ENCODE measurements around a stretch of chr5.

- PRO-cap: no peak
Measured at GRCh38 chr5:142792489-142793147, 22.4 kb downstream of the ARHGAP26 start.

DNA sequence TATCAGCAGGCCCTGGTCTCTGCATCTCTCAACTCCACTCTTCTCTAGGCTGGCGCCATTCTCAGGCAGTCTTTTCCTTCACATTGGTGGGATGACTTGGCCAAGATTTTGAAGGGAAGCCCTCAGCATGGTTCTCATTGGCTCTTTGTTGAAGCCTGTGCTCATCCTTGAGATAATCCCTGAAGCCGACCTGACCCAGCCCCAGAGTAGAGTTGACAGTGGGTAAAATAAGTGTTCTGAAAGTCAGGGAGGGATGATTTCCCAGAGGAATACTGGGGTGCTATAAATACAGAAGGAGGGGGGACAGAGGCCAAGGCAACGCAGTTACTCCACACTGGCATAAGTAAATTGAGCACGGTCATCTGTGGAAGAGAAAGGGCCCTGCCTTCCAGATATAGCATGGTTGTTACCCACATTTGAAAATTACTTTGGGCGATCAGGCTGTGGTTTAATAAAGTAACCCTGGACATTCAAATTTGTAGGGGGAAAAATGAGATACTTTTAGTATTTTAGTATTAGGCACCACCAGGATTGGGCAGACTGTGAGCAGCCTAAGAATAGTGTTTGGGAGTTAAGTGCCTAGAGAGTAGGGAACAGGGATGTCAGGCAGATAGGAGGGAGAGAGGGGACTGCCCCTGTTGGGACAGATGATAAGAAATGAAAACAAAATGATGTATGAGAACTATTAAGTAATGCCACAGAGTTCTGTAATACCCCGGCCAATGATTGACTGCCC lies 24.1 kb downstream of the ARHGAP26 start:
- PRO-cap: no peak

DNA sequence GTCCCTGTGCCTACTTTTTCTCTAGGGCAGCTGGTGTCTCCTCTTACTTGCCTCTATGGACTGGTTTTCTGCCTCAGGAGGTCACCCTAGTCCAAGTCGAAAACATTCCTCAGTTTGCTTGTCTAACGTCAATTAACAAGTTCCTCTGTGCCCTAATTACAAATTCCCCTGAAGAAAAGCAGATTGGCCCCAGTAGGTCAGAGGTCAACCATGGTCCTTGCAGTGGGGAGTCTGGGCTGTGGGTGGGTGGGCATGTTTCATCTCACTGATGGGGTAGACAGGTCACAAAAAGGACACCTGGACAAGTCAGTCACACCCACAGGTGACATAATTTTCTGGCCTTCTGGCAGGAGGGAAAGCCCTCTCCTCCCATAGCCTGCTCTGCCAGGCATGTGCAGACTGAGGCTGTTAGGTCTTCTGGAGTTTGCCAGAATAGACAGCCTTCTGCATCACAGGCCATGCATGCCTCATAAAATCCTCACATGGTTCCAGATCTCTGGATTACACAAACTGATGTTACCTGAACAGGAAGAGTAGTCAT lies 49.0 kb downstream of the ARHGAP26 start:
- PRO-cap: no peak

- PRO-cap: no peak
Measured at GRCh38 chr5:142869808-142870306, 99.7 kb downstream of the ARHGAP26 start.

DNA sequence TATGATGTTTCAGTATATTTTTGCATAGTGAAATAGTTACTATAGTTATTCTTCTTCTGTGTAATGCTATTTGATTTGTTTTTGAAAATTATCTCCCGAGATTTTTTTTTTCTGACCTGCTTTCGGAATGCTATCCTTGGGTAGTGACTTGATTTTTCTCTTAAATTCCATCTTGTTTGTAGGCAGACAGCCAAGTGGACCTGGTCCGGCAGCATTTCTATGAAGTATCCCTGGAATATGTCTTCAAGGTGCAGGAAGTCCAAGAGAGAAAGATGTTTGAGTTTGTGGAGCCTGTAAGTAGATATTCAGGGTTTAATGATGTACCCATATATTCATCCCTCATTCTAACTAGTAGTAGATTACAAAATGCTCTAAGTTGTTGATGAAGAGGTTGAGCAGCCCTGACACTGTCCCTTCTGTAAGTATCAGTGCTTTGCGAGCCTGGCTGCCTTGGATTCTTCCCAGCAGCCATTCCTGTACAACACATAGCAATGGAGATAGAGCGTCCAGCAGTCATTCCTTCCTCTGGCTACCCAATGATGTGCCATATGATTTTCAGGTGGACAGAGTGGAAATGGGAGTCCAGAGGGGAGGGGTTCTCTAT lies 124.0 kb downstream of the ARHGAP26 start:
- PRO-cap: no peak

- PRO-cap: no peak
Measured at GRCh38 chr5:142912372-142912916, 142.3 kb downstream of the ARHGAP26 start.

DNA sequence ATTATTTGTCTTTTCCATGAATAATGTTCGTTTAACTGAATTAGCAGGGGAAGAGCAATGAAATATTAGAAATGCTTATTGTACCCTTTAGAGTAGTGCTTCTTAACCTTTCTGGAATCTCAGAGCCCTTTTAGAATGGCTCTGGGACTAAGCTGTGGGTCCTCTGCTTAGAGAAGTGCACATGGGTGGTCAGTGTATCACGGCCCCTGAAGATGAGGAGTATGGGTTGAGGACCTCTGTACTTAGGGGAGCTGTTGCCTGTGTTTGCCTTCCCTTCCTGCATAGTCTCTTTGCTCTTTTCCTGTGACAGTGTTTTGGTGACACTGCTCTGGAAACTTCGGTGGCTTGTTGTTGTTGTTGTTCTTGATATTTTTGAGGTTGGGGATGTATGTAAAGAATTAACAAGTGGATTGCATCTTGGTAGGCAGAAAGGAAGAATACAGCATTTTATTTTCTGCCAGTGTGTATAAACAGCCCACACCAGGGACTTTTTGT lies 199.4 kb downstream of the ARHGAP26 start:
- PRO-cap: no peak

GRCh38 chr5:143222648-143223729 lies 180.5 kb downstream of the NR3C1 start:
- PRO-cap: no peak

- PRO-cap: no peak
Measured at GRCh38 chr5:143243800-143244915, 159.3 kb downstream of the NR3C1 start.

- PRO-cap: no peak
Measured at GRCh38 chr5:143371966-143372471, 31.5 kb downstream of the NR3C1 start.

- PRO-cap: no peak
Measured at GRCh38 chr5:143401874-143402456, 1.5 kb downstream of the NR3C1 start.

DNA sequence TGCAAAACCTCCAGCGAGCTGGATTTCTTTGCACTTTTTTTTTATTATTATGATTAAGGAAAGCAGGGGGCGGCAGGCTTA lies 997 bp upstream of the NR3C1 start:
- PRO-cap: bidirectional peak, plus-strand start at position 52 of the sequence, minus-strand start outside the sequence

DNA sequence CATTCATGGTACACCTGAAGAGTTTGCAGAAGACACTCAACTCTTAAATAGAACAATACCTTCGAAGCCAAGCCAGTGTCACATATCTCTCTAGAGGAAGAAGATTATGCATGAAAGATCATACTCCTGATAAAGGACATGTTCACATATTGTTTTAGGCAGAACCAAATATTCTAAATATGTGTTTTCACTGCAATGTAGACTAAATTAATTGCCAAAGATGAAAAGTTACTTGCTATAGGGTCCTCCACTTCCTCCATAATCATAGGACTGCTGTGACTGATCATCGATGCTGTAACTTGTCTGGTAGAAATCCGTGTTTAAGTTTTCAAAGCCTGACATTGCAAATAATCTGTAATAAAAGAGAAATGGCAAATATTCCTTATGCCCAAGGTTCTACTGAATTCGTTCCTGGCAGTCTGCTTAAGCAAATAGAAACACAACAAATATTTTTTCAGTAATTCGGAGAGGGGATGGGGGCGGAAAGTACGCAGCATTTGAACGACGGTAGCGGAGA lies 787 bp downstream of the YIPF5 start:
- PRO-cap: no peak

DNA sequence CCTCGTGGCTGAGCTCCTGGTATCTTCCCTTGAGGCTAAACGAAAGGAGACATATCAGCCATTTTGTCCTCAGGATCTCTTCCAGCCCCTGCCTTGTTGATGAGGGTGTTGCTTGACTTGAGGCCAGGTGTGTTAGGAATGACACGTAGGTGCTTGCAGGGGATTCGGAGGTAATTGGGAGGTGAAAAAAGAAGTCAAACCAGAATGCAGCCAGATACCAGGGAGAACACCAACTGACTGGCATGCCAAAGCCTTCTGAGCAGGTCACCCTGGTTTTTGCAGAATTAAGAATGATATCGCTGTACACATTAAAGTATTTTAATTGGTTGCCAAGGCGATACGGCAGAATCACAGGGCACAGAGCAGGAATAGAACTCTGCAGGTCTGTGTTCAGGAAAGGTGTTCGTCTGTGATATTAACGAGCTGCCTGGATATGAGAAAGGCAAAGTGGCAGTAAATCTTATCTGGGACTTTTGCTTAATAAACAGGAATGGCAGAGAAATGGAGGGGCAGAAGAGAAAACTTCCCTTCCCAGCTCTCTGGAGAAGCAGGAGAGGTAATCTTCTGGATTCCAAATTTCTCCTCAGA lies 12.7 kb downstream of the SH3RF2 start:
- PRO-cap: no peak

DNA sequence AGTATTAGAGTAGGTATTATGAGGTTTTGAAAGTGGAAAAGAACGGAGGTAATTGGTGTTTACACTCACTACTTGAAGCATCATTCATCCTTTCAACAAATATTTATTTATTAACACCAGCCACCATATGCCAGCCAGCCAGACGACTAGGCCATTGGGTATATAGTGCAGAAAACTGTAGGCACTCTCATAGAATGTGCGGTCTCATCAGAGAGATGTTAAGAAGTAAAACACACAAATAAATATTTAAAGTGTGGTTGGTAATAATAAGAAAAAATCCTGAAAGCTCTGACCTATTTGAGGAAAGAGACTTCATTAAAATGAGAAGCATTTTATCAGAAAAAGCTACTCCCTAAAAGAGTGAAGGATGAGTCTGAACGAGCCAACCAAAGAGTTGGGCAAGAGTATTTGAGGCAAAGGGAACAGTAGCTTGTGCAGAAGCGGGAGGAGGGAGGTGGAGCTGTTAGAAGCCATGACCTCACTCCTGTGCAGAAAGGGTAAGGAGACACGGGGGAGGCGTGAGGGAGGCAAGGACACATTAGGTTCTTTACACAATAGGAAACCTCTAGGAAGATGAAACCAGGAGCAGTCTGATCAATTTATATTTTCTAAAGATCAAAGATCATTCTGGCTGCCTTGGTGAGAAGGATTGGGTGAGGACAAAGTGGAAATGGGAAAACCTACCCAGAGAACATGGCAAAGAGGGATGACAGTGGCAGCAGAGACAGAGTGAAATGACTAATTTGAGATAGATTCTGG lies 29.4 kb downstream of the SH3RF2 start:
- PRO-cap: no peak

GRCh38 chr5:146448052-146448582 lies 984 bp downstream of the TCERG1 start:
- PRO-cap: no peak

DNA sequence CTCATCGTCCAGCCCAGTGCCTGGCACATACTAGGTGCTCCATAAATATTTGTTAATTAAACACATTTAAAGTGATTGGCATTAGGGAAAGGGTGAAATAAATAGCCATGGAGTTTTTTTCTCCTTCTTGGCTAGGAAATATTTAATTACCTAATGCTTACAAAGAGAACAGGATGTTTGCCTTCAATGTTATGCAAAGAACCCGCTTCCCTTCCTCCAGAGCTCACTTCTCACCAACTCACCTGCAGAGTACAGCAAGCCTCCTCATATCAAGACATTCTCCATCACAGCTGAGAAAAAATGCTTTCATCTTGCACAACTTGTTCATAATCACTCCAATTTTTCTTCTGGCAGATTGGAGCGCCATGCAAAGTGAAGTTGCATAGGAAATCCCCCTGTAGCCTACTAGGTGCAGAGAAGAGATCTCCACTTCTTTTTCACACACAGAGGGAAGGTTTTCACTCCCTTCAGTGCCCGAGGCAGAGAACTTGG lies 161.7 kb upstream of the STK32A start:
- PRO-cap: no peak

- PRO-cap: no peak
Measured at GRCh38 chr5:147233966-147234356, 865 bp upstream of the STK32A start.

DNA sequence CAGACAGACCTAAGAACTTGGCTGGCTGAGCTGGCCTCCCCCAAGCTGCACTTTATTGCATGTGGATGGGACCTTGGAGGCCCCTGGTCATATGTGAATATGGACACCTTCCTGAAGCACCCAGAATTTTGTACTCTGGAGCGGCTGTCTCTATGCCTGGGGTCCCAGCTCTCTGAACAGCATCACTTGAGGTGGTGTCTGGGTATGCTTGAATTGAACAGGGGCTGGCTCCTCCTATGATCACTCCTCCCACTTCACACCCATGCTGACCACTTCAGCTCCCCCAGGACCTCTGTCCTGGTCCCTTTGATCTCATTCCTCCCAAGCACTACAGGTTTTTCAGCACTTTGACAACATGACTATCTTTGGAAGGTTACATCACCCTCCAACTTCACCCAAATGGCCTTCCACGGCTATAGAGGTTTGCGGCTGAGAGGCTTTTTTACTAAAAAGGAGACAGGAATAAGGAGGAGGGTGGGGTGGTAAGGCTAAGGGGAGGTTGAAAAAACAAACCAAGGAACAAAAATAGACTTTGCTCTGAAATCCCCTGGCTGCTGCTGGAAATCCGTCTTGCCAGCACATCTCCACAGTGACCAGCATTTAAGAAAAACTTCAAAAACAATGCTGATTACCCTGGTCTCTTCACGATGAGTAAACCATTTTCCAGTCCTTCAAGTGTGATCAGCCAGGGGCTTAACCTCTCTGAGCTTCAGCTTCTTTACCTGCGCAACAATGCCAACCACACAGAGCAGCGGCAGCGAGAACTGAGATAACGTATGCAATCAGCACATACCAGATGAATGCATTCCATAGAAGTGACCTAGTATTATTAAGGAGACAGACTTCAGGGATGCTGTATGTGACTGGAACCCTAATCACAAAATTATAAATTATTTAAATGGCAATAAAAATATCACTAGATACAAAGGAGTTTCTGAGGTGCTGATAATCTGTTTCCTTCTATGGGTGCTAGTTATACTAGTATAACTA lies 102.7 kb downstream of the DPYSL3 start:
- PRO-cap: bidirectional peak, plus-strand start at position 550 of the sequence, minus-strand start at position 314 of the sequence

DNA sequence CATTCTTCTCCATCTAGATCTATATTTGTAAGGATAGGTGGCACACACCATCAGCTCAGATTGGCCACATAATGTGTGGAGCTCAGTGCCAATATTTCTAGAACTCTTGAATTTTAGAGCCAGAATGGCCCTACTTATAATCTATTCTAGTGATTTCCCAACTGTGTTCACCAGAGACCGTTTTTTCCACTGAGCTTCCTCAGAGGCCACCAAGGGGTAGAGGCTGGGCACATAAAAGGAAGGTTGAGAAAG lies 27.5 kb downstream of the DPYSL3 start:
- PRO-cap: no peak